H1 (cell line): ENCODE measurements around a stretch of chr16.

GRCh38 chr16:81513981-81514457 is 69.4 kb downstream of the CMIP start:
- RRBS, result no CpG with 5 or more reads among the region's 7 CpGs
CAGE:
- cytosol, long polyA plus RNA, result no peak
- long polyA plus RNA, result no peak
- nucleus, long polyA plus RNA, result no peak

- RRBS, result no CpG with 5 or more reads among the region's 11 CpGs
CAGE:
- cytosol, long polyA plus RNA, result no peak
- long polyA plus RNA, result no peak
- nucleus, long polyA plus RNA, result no peak
Measured at GRCh38 chr16:81549117-81549628, 104.6 kb downstream of the CMIP start.

DNA sequence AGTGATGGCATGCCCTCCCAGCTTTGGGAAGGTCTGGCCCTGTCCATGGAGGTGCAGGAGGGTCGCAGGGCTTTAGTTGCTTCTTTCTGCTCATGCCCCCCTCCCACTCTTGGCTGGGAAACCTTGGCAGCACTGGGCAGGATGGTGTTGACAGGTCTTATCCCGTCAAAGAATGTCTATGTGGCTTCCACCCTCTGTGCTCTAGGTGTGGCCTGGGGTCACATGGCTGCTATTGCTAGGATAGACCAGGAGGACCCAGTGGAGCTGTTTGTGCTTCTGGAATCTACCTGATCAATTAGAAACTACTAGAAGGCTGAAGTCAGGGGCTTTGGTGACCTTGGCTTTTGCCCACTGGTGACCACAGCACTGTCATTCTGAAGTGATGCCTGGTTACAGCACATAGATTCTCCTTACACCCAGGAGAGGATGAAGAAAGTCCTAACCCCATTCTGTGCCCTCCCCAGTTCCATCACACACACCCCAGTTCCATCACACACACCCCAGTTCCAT is 105.8 kb downstream of the CMIP start:
- RRBS, result no CpG with 5 or more reads among the region's 2 CpGs
CAGE:
- cytosol, long polyA plus RNA, result no peak
- long polyA plus RNA, result no peak
- nucleus, long polyA plus RNA, result no peak

GRCh38 chr16:81551932-81552589 is 107.5 kb downstream of the CMIP start:
- RRBS, result 81% methylated on average over 2 of the region's 10 CpGs
CAGE:
- cytosol, long polyA plus RNA, result no peak
- long polyA plus RNA, result no peak
- nucleus, long polyA plus RNA, result no peak

DNA sequence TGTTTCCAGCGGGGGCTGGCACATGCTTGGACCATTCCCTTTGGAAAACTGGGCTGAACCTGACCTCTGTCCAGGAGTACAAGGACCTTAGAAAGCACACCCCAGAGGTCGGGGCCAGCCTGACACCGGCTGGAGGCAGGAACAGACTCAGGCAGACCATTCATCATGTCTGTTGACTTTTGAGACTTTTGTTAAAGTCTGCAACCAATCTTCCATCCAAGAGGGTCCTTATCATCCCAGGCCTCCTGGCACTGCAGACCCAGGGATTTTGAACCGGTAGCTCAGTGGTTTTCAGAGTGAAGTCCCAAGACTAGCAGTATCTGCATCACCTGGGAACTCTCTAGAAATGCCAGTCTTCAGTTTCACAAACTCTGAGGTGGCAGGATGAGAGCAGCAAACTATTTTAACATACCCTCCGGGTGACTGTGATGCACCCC is 145.3 kb upstream of the PLCG2 start:
- RRBS, result no CpG with 5 or more reads among the region's 5 CpGs
CAGE:
- cytosol, long polyA plus RNA, result no peak
- long polyA plus RNA, result no peak
- nucleus, long polyA plus RNA, result no peak

DNA sequence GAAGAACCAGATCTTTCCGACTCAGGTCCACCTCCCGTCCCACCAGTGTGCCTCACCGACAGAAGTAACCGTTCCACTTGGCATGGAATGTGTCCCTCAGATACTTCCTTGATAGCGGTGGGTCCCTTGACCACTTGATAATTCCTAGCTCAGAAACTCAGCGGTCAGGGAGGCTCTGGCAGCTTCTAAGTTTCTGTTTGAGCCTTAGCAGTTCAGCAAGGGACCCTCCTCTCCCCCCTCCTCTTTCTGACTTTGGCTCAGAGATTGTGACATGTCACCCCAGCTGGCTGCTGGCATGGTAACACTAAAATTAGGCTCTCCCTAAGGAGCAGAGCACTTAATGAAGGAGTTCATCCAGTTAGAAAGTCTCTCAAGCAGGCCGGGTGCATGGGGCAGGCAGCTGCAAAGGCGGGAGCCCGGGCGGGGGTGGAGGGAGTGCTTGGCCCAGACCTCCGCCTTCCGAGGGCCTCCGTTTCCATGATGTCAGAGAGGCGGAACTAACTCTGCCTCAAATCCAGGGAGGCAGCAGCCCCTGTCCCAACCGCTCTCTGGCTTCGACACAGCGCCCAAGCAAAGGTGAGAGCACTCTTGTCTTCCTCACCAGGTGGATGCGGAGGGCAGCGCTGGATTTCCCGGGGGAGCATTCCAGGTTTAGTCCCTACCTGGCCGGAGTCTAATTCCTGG is 128.1 kb upstream of the PLCG2 start:
- RRBS, result 65% methylated on average over 3 of the region's 21 CpGs
CAGE:
- cytosol, long polyA plus RNA, result no peak
- long polyA plus RNA, result no peak
- nucleus, long polyA plus RNA, result no peak

GRCh38 chr16:81709812-81710289 is 69.2 kb upstream of the PLCG2 start:
- RRBS, result no CpG with 5 or more reads among the region's 23 CpGs
CAGE:
- cytosol, long polyA plus RNA, result no peak
- long polyA plus RNA, result no peak
- nucleus, long polyA plus RNA, result start-site peak on the plus strand at chr16:81710092-81710147, 48 reads

DNA sequence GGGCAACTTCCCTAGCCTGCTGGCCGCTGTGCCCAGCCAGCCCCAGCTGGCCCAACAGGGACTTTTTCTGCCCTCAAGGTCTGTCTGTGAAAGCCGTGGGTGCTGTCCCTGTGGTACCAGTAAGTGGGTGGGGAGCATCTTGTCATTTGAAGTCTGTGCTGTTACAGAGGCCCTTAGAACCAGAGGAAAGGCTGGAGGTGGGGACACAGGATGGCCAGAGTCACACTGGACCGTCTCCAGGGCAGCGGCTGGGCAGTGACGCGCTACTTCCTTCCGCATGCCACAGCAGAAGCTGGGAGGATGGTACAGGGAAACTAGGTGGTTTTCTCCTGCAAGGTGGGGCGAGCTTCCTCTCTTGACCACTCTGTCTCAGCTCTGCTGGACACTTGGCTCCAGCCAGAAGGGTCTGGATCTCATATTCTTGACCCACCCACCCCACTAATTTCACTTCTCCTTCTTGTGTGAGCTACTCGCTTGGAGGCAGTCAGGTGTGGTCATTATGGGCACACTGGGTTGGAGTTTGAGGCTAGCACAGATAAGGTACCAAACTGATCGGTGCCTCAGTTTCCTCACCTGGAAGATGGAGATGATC is 87.9 kb downstream of the PLCG2 start:
- RRBS, result no CpG with 5 or more reads among the region's 10 CpGs
CAGE:
- cytosol, long polyA plus RNA, result no peak
- long polyA plus RNA, result no peak
- nucleus, long polyA plus RNA, result no peak

- RRBS, result no CpG with 5 or more reads among the region's 25 CpGs
CAGE:
- cytosol, long polyA plus RNA, result no peak
- long polyA plus RNA, result no peak
- nucleus, long polyA plus RNA, result no peak
Measured at GRCh38 chr16:82170453-82170914, 460 bp upstream of the MPHOSPH6 start.

DNA sequence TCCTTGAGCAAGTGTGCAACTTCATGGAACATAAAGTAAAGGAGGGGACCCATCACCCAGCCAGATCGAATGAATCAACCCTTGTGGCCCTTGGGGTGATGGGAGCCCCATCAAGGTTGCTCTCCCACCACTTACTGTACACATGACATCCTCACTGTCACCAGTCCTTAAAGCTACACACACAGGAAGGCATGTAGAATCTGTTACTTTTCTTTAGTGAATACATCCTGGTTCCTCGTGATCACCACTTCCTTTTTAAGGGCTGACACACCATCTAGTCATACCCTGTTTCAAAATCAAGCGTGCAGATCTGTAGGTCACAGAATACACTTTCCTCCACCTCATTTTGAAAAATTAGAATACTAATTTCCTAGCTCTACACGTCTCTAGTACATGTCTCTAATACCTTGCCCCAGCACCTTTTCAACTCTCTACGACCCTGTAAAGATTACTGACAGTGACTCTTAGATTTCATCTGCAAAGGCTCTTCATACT is 22.7 kb upstream of the MPHOSPH6 start:
- RRBS, result no CpG with 5 or more reads among the region's 5 CpGs
CAGE:
- cytosol, long polyA plus RNA, result no peak
- long polyA plus RNA, result no peak
- nucleus, long polyA plus RNA, result no peak

- RRBS, result 90% methylated on average over 3 of the region's 17 CpGs
CAGE:
- cytosol, long polyA plus RNA, result no peak
- long polyA plus RNA, result no peak
- nucleus, long polyA plus RNA, result no peak
Measured at GRCh38 chr16:82633901-82634931, 7.4 kb downstream of the CDH13 start.

DNA sequence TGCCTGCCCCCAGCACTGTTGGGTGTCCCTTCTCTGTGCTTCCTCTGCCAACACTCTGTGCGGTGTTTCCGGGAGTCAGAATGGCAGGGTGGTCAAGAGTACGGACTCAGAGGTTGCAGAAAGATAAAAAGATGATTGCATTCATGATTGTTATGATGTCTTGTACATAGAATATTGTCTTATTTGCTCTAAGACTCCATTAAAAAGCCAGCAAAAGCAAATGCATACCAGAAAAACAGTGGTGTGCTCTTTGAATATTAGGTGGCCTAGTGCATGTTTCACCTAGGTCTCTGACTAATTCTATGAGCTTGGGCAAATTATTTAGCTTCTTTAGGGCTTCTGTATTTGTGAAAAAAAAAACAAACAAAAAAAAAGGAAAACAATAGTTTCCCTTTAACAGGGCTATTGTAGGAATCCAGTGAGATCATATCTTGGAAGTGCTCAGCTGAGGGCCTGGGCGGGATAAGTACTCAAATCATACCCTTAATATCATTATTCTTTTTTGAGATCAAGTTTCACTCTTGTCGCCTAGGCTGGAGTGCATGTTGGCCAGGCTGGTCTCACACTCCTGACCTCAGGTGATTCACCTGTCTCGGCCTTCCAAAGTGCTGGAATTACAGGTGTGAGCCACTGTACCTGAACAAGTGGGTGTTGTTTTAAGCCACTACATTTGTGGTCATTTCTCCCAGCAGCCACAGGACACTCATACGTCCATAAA is 86.8 kb downstream of the CDH13 start:
- RRBS, result no CpG with 5 or more reads among the region's 7 CpGs
CAGE:
- cytosol, long polyA plus RNA, result no peak
- long polyA plus RNA, result no peak
- nucleus, long polyA plus RNA, result no peak

DNA sequence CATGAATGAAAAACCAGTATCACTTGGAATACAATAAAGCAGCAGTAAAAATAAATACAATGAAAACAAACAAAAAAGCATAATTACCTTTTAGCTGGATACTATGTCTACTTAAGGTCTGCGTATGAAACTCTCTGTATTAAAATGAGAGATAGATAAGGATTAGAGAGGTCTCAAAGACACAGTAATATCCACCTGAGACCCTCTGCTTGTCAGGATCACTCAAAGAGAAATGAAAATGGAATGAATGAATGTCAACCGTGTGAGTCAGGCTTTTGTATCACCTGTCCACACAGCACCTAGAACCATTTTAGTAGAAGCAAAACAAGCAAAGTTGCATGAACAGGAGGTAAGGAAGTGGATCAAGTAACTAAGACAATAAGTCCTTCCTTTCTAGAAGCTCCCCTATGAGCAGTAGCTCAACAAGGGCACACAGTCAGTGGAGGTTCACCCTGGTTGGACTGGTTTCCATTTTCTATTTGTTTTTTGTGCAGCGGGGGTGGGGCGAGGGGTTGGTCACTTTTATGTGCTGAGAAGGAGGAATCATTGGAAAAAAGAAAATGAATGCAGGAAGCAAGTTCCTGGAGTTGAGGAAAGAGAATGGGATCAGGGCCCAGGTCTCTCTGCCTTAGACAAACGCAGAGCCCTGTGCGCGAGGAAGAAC is 4.1 kb upstream of the HSBP1 start:
- RRBS, result no CpG with 5 or more reads among the region's 7 CpGs
CAGE:
- cytosol, long polyA plus RNA, result no peak
- long polyA plus RNA, result no peak
- nucleus, long polyA plus RNA, result no peak

GRCh38 chr16:83926370-83927518 is 26.3 kb upstream of the OSGIN1 start:
- RRBS, result no CpG with 5 or more reads among the region's 53 CpGs
CAGE:
- cytosol, long polyA plus RNA, result no peak
- long polyA plus RNA, result no peak
- nucleus, long polyA plus RNA, result no peak

GRCh38 chr16:83947688-83948334 is 5.2 kb upstream of the OSGIN1 start:
- RRBS, result no CpG with 5 or more reads among the region's 15 CpGs
CAGE:
- cytosol, long polyA plus RNA, result no peak
- long polyA plus RNA, result no peak
- nucleus, long polyA plus RNA, result no peak

GRCh38 chr16:83956590-83956926 is 3.5 kb downstream of the OSGIN1 start:
- RRBS, result no CpG with 5 or more reads among the region's 10 CpGs
CAGE:
- cytosol, long polyA plus RNA, result no peak
- long polyA plus RNA, result no peak
- nucleus, long polyA plus RNA, result no peak

DNA sequence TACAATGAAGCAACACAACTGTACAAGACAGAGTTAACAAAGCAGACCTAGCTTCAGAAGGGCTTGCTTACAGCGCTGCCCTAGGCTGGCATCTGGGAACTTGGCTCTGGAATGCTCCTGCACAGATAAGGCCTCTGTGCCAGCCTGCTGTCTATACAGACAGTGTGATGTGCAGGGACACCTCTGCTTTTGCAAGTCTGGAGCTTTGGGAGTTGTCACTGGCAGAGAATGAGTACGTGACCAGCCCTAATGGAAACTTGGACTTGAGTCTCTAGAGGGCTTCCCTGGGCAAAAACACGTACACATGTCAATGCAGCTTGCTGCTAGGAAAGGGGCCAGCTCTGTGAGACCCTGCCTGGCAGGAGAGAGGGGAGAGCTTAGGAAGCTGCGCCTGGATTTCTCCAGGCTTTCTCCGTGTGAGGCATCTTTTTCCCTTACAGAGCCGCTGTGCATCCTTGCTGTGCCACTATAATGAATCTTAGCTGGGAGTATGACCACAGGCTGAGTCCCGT is 32.2 kb upstream of the SLC38A8 start:
- RRBS, result no CpG with 5 or more reads among the region's 7 CpGs
CAGE:
- cytosol, long polyA plus RNA, result no peak
- long polyA plus RNA, result no peak
- nucleus, long polyA plus RNA, result no peak

DNA sequence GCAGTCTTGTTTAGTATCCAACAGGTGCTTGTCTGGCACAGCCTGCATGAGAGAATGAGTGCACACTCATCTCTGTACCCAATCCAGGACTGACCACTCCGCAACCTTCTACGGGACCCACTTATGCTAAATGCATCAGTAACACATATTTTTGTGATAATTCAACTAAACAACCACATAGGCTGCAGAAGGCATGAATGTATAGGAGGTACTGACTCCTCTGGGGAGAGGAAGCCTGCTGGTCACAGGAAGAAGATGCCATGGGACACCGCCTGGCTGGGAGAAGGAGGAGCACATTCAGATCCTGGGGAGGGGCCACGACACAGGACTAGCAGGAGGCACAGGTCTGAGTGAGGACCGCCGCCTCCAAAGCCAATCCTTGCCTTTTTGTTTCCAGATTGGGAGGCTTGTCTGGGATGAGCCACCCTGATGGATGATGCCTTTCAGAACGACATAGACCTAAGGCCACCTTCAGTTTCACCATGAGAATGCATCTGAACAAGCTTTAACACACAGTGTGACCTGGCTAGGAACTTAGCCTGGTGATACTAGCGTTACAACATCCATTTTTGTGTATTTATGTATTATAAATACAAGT is 34.6 kb downstream of the MBTPS1 start:
- RRBS, result no CpG with 5 or more reads among the region's 8 CpGs
CAGE:
- cytosol, long polyA plus RNA, result no peak
- long polyA plus RNA, result no peak
- nucleus, long polyA plus RNA, result no peak

- RRBS, result no CpG with 5 or more reads among the region's 11 CpGs
CAGE:
- cytosol, long polyA plus RNA, result no peak
- long polyA plus RNA, result no peak
- nucleus, long polyA plus RNA, result no peak
Measured at GRCh38 chr16:84082688-84083359, 33.9 kb downstream of the MBTPS1 start.

GRCh38 chr16:84117193-84117965 is 637 bp upstream of the MBTPS1 start:
- RRBS, result 1% methylated on average over 14 of the region's 50 CpGs
CAGE:
- cytosol, long polyA plus RNA, result no peak
- long polyA plus RNA, result no peak
- nucleus, long polyA plus RNA, result no peak